Fallopian tube (tissue), 1 donor: ENCODE measurements around a stretch of chr12.

DNA sequence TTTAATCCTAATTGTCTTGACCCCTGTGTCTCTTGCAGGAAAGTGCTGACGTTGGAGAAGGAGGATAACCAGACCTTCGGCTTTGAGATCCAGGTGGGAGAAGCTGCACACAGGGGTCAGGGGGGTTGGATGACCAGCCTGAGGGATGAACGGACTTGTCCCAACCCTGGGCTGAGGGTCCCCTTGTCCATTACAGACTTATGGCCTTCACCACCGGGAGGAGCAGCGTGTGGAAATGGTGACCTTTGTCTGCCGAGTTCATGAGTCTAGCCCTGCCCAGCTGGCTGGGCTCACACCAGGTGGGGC lies 4.0 kb downstream of the TAMALIN start:
- PRO-cap = no peak

DNA sequence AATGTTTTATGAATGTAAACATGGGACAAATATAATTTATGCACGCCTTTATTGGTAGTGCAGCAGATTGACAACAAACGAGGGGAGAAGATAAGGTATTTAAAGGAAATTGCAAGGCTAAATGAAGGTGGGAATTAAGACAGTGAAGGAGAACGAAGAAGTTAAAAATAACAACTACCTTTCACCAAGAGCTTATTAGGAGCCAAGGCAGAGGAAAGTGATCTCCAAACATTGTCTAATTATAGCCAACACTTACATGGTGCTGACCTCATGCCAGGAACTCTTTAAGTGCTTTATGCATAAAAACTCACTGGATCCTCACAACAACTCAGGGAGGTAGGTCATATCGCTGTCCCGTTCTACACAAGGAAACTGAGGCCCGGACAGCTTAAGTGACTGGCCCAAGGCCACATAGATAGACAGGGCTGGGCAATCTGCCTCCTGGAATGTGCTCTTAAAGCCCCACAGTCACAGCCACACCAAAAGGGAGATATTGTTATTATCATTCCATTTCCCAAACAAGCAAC lies 19.5 kb downstream of the TAMALIN start:
- PRO-cap = no peak

- PRO-cap = bidirectional peak, plus-strand start at chr12:52029914, minus-strand start at chr12:52029844
Measured at GRCh38 chr12:52029660-52030087, 21.6 kb upstream of the NR4A1 start.

GRCh38 chr12:52032750-52033751 lies 18.2 kb upstream of the NR4A1 start:
- PRO-cap = bidirectional peak, plus-strand start at chr12:52033240, minus-strand start at chr12:52032952

- PRO-cap = unidirectional peak, plus-strand start at chr12:52058188
Measured at GRCh38 chr12:52058069-52058429, 6.8 kb downstream of the NR4A1 start.

GRCh38 chr12:52082890-52083394 lies 3.4 kb downstream of the SMIM41 start:
- PRO-cap = no peak

DNA sequence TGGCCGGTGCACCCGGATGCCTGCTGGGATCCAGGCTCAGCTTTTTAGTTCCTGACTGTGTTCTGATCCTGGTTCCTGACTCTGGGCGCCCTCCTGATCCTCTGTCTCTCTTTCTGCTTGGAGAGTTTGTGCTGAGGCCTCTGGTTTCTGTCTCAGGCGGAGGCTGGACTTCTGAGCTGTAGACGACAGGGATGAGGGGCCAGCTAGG lies 16.6 kb downstream of the KRT80 start:
- PRO-cap = no peak

- PRO-cap = no peak
Measured at GRCh38 chr12:52210626-52210983, 18.8 kb upstream of the KRT80 start.

DNA sequence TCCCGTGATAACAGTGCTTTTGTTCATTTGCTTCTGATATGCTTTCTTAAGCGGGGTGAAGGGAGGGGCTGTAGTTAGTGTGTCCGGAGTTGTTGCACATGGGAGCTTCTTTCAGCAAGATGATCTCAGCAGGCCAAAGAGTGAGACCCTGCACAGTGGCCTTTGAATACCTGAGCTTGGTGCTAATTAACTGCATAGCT lies 17.9 kb downstream of the KRT85 start:
- PRO-cap = no peak

- PRO-cap = no peak
Measured at GRCh38 chr12:52506854-52507511, 13.2 kb downstream of the KRT5 start.

DNA sequence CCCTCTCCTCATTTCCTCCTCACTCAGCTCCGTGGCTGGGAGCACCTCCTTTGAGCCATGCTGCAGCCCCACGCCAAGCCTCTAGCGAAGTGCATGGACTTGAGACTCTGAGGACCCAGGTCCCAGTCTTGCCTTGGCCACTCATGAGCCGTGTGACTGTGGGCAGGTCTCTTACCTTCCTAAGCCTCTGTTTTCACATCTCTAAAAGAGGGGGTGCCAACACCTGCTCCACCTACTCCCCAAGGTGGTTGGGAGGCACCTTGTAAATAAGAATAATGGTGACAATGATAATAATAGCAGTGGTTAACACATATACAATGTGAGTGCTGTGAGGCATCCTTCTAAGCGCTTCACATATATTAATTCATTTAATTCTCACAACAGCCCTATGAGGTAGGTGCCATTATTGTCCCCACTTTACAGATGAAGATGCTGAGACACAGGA lies 6.3 kb upstream of the KRT71 start:
- PRO-cap = no peak

GRCh38 chr12:52585878-52586582 lies 12.4 kb upstream of the KRT74 start:
- PRO-cap = no peak

DNA sequence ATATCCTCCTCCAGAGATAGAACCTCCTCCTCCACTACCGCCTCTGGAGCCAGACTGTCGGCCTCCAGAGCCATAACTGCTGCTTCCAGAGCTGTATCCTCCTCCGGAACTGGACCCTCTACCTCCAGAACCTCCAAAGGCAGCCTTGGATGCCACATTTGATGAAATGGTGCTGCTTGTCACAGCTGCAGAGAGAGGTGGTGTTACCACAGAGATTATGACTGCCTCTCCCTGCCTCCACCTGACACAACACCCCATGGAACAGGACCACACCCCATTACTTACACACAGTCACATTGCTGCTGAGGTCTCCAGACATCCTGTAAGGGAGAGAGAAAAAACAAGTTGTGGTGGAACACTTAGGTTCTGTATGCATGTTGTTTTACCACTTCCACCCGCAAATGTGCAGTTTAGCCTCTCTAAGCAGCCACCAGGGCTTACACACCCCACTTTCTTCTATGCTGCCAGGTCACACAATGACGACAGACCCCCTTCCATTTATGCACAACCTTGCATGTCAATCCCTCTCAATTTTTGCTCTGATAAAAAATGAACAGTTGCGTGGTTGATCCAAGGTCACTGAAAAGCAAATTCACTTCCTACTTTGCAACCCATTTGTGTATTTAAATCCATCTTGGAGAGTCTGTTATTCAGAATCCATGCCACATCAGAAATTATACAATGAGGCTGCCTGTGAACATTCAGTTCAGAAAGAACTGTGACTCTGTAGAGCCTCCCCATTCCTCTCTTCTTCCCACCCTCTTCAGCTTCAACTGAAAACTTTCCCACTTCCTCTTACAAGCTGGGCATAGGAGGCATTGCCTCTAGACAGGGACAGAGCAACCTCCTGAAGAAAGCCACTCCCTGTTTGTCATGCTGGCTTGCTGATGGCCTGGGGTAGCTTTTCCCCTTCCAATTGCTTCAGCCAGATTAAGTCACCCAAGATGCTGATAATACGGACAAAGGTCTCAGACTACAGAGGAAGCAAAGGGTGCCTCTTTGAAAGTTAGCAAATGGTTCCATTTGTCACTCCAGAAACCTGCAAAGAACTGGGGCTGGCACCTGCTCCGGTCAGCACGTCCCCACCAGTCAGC lies 6.4 kb downstream of the KRT2 start:
- PRO-cap = no peak

DNA sequence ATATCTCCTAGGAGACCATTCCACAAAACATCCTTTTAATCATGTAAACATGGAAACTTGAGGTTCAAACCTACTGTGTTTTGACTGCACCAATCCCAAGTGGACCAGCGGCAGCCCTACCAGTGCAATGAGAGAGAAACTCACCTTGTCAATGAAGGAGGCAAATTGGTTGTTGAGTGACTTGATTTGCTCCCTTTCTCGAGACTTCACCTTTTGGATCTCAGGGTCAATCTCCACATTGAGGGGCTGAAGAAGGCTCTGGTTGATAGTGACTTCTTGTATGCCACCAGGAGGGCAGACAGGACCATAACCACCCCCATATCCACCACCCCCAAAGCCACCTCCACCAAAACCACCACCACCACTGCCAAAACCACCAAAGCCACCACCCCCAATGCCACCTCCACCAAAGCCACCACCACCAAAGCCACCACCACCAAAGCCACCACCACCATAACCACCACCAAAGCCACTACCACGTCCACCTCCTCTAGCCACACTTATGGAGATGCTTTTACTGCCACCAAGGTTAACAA lies 525 bp downstream of the KRT1 start:
- PRO-cap = no peak

DNA sequence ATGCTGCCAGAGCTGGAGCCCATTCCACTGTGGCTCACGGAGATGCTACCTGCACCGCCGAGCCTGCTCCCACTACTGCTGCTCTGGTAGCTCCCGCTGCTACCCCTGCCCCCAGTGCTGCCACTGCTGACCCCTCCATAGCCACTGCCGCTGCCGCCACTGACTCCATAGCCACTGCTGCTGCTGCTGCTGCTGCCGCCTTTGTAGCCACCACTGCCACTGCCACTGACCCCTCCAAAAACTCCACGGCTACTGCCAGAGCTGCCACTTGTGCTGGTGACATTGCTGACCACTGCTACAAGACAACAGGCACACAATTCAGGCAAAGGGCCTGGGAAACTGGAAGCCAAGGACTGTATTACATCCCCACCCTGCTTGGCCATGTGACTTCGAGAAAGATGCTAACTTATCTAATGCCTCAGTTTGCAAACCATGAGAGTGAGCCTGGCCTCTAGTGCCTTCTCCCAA lies 8.3 kb downstream of the KRT76 start:
- PRO-cap = no peak

DNA sequence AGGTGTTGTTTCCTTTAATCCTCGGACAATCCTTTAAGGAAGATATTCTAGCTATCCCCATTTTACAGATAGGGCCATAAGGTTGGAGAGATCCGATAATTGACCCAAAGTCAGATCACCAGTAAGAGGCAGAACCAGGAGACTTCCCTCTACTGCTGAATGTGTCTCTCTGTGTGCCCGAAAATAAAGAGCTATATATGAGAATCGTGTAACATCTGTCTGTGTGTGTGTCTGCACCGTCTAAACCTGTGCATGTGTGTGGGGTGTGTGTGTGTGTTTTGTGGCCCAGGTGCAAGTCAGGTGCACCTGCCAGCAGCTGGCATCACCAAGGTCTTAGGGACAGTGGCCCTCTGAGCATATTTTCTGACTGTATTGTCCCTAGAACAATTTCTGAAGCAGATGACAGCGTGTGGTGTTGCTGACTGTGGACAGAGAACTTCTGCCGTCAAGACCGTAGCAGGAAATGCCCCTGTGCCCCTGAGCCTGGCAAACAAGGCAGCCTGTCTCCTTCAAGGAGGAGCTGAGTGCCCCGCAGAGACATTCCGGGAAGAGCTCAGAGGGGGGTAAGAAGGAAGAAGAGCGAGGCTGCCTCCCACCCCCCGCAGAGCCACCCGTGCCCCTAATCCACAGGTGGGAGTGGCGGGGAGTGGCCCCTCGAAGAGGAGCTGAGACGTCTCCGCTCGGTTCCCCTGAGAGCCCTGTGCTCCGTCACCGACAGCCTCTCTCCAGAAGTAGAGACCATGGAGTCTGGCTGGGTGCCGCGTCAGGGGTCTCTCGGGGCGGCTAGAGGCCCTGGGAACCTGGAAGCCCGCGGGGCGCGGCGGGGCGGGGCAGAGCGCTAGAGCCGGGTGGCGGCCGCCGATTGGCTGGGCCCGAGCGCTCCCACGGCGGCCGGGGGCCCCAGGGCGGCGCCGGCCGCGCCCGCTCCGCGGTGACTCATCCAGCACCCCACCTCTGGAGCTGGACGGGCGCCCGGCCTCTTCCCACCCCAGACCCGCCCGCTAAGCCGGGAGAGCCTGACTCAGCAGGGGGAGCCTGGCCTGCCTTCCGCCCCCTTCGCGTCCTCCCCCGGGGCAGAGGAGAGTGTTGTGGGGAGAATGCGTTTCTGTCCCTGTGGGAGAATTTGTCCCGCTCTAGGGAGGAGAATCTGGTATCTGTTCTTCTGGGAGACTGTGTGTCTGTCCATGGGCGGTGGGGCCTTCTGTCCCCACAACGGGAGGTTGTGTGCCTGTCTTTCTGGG lies 25.1 kb upstream of the KRT78 start:
- PRO-cap = unidirectional peak, minus-strand start at position 465 of the sequence; bidirectional peak, plus-strand start at position 1,076 of the sequence, minus-strand start at position 812 of the sequence

- PRO-cap = no peak
Measured at GRCh38 chr12:52896564-52897106, 8.2 kb downstream of the KRT8 start.

GRCh38 chr12:53028433-53028975 lies 21.4 kb upstream of the TNS2 start:
- PRO-cap = no peak

DNA sequence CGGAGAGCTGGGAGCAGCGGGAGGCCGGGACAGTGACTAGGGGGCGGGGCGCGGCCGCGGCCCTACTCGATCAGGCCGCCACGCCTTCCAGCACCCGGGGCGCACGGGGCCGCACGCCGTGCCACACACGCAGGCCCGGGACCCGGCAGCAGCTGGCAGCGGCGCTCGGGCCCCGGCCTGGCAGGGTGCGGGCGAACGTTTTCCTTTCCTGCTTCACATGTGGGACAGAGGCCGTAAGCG lies 2.4 kb upstream of the TNS2 start:
- PRO-cap = bidirectional peak, plus-strand start outside the sequence, minus-strand start at position 38 of the sequence

DNA sequence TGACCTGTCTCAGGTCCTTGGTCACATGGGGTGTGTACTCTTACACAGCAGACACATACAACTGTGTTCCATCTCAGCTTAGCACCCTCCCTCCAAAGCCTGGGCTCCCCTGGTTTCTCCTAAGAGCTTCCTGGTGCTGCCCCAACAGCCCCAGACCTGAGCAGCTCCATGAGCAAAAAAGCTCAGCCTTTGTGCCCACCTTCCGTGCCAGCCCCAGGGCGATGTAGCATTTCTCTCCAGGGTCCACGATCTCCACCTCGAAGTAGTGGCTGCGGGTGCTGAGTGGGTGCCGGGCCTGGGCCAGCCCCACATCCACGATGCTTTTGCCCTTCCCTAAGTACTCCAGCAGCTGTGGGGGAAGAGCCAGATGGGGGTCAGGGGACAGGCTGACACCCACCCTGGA lies 11.2 kb downstream of the SPRYD3 start:
- PRO-cap = no peak